Neural cell (in vitro differentiated cells): ENCODE measurements around a stretch of chr1.

DNA sequence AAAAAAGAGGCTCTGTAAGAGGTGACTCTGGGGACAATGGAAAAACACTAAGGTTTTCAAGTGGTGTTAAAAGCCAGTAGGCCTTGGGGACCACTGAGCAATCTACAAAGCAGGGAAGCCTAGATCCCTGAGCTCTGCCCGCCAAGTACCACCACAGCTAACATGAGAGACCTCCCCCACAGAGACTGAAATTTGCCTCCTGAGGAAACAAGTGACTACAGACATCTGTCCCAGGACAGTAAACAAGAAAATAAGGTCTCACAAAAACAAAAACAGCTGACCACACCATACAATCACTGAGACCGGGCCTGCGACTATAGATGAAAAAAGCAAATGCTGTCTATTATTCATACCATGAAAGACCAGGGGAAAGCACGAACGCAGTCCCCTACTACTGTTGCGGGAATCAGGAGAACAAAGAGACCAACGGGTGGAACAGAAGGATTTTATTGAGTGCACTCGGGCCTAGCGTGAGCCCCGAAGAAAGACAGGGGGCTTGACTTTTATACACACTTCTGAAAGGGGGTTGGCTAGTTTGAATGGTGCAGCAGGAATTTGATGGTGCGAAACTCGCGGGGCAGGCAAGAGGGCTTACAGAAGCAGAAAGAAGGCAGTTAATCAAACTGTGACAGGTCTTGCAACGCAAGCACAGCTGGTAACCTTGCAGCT is 47.1 kb upstream of the PPIAL4F start:
- RAMPAGE, long total RNA, result no peak

- RAMPAGE, long total RNA, result start-site peak on the plus strand at chr1:144552291-144552346, 26 and 63 reads in 2 replicates
These were observed 40.6 kb upstream of the PPIAL4F start for GRCh38 chr1:144552064-144552472.

- RAMPAGE, long total RNA, result no peak
These were observed 45.5 kb upstream of the PPIAL4D start for GRCh38 chr1:145287552-145287866.

DNA sequence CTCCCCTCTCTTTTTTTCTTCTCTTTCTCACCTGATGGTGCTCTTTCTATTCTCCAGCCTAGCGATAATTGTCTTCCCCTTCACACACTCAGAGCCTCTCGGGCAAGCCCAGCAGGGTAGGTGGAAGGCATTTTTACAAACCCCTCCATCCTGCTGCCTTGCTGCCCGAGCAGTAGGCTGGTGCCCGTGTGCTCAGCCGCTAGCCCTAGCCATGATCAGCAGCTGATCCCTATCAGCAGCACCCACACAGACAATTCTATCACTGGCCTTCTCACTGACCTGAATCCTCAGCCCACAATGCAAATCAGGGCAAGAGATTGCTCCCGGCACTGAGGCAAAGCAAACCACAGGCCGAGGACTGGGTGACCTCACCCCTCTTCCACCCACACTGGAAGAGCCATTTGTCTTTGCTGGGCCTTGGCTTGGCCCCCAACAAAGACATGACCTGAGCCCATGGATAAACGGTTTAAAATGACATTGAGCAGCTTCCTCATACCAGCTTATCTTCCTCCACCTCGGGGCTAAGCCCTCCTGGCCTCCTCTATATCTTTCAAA is 896 bp upstream of the PDZK1 start:
- RAMPAGE, long total RNA, result no peak

- RAMPAGE, long total RNA, result no peak
These were observed 50.0 kb downstream of the RNF115 start for GRCh38 chr1:145773710-145774382.

GRCh38 chr1:145843526-145843792 is 2.0 kb upstream of the NUDT17 start:
- RAMPAGE, long total RNA, result no peak

DNA sequence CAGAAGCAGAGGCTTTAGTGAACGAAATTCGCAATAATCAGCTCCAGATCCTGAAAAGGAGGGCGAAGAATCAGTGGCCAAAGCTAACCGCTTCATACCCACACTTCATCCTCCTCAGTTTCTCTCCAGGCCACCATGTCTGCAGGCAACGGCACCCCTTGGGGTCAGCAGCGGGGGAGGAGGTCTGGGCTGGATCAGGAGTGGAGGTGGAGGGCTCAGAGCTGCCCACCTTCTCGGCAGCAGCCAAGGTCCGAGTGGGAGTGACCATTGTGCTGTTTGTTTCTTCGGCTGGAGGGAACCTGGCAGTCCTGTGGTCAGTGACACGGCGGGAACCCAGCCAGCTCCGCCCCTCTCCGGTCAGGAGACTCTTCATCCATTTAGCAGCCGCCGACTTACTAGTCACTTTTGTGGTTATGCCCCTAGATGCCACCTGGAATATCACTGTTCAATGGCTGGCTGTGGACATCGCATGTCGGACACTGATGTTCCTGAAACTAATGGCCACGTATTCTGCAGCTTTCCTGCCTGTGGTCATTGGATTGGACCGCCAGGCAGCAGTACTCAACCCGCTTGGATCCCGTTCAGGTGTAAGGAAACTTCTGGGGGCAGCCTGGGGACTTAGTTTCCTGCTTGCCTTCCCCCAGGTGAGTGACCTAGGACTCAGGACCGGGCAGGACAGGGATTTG is 883 bp upstream of the PEX11B start:
- RAMPAGE, long total RNA, result no peak

GRCh38 chr1:145927839-145927986 is 429 bp upstream of the RBM8A start:
- RAMPAGE, long total RNA, result no peak

GRCh38 chr1:145989724-145990291 is 6.6 kb downstream of the TXNIP start:
- RAMPAGE, long total RNA, result no peak

- RAMPAGE, long total RNA, result no peak
These were observed 1.3 kb downstream of the TXNIP start for GRCh38 chr1:145995010-145995561.

DNA sequence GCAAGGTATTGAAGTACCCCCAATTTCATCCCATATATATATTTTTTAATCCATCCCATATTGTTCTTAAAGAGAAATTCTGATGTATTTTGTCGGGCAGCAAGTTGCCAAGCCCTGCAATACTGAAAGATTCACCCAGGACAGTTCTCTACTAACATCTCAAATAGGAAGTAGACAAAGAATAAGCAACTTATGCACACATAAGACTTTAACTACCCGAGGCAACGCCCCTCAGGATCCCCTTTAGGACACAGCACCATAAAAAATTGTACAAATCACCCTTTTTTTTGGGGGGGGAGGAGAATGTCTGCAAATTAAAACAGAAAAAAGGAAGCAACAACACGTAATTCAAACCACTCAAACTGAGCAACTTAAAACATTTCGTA is 824 bp downstream of the TXNIP start:
- RAMPAGE, long total RNA, result no peak

DNA sequence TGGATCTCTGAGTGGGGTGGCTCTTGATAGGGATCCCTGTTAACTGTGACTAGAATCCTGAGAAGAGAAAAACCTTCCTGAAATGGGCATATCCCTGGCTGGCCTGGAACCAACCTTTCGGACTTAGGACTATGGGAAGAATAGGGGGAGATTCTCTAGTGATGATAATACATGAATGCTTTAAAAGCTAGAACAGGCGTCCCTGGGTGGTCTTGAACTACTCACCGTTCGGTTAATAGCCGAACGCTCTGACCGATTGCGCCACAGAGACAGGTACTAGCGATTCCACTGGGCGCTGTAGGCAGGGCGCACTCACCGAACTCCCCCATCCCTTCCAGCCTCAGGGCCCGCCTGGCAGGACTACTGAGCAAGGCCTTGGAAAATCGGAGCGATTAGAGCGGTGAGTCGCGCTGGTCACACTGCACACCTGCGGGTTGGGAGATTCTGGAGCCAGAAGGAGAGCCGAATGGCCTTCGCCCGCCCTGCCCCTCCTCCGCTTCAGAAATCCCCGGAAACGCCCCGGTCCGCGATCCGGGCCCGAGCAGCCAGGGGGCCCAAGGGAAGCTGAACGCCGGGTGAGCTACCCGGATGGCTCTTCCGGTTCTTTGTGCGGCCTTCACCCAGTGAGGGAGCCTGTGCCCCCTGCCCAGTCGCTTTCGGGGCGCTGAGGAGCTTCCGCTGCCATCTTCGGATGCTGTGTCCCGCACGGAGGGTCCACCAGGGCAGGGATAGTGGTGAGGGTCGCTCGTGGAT is 142.0 kb upstream of the PPIAL4H start:
- RAMPAGE, long total RNA, result no peak

DNA sequence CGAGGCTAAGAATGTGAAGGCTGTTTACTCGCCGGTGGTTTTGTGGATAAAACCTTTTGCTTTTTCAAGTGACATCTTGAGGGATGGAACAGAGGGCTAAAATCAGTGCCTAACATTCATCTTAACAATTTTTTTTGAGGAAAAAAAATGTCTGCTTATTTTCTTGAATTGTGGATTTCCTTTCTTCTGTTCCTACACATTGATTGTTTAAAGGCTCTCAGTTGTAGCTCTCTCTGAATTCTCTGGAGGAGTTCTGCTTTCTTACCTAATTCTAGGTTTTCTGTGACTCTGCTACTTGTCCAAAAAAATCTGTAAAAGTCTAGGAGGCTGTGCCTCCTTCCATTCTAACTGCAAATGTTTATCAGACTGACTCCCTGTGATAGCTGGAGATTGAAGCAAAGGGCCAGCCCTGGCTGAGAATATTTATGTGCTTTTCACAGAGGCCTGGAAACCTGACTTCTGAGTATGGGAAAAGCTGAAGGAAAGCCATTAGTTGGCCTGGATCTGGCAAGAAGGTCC is 1.8 kb downstream of the BCL9 start:
- RAMPAGE, long total RNA, result no peak

DNA sequence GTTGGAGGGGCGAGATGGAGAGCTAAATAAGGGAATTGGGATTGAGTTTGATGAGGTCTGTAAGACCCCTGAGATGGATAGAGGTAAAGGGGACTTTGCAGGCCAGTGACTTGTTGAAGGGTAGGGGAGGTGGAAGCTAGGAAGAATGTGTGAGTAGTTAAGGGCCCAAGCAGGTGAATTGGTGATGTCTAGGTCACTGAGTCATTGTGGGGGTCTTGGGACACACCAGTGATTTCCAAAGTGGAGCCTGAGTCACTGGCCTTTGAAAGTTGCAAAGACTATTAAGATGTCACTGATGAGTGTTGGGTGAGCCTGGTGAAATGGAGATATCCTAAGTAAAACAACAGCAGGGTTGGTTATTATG is 59.4 kb downstream of the BCL9 start:
- RAMPAGE, long total RNA, result no peak

GRCh38 chr1:147717649-147718289 is 42.6 kb downstream of the GJA5 start:
- RAMPAGE, long total RNA, result no peak

GRCh38 chr1:147773062-147774140 is 13.0 kb upstream of the GJA5 start:
- RAMPAGE, long total RNA, result no peak

- RAMPAGE, long total RNA, result no peak
These were observed 112.8 kb upstream of the NBPF11 start for GRCh38 chr1:148264520-148265702.

DNA sequence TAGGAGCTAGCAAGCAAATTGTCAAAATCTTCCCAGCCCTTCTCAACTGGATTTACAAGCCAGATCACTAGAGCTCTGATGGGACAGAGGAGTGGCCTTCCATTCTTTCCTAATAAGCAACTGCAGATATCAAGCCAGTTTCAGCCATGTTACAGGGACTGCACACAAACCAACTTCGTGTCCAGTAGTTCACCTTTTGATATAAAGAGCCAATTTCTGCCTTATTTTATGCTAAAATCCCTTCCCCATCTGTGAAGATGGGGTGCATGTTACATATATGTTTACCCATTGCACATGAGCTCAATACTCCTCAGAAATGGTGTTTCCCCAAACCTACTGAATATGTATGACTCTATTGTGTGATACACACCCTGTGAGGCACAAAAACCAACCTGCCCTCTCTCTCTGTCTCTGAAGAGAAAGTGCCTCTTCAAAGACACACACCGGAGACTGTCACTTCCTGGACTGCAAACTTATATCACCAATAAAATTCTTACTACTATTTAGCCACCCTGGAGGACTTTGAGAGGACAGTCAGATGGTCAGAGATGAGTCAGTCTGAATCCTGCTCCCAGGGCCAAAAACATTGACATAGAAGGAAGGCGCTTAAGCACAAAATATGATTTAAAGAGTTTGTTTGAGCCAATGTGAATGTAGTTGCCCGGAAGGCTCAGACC is 110.5 kb downstream of the PPIAL4G start:
- RAMPAGE, long total RNA, result no peak

DNA sequence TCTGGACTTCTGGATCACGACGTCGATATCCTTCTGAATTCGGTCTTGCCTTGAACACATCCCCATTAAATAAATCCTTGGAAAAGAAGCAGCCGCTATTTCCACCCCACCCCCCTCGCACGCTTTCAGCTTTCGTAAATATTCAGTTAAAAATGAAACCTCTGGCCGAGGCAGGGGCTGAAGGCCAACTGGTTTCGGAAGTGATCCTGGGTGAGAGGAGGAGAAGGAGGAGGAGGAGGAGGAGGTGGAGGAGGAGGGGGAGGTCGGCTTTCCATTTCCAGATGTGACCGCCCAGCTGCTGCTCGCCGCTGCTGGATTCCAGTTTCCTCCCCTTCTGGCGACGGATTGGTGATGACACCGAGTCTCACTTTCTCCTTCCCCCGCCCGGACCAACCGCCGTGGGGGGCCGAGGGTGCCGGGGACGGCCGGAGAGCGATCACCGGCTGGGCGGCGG is 23.5 kb downstream of the PPIAL4G start:
- RAMPAGE, long total RNA, result no peak

- RAMPAGE, long total RNA, result start-site peak on the minus strand at chr1:148522190-148522247, 9 and 5 reads in 2 replicates
These were observed 39.0 kb upstream of the PPIAL4G start for GRCh38 chr1:148522073-148522496.